SJSA1 (cell line): Measurements from ENCODE around the genes TSPAN14 and LDB3.

DNA sequence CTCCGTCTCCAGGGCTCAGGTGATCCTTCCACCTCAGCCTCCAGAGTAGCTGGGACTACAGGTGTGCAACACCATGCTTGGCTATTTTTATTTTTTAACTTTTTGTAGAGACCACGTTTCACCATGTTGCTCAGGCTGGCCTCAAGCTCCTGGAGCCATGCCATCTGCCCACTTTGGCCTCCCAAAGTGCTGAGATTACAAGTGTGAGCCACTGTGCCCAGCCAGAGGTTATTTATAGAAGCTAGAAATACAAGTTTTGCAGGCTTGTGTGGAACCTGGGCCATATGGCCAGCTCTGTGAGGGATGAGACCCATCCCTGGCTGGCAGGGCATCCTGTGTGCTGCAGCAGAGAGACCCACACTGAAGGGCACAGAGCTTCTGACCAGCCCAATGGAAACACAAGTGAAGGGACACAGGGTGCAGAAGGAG is 35.6 kb downstream of the MAT1A start:
- RAMPAGE, long total RNA: no peak

GRCh38 chr10:80290298-80290826 is 904 bp upstream of the MAT1A start:
- RAMPAGE, long total RNA: no peak

DNA sequence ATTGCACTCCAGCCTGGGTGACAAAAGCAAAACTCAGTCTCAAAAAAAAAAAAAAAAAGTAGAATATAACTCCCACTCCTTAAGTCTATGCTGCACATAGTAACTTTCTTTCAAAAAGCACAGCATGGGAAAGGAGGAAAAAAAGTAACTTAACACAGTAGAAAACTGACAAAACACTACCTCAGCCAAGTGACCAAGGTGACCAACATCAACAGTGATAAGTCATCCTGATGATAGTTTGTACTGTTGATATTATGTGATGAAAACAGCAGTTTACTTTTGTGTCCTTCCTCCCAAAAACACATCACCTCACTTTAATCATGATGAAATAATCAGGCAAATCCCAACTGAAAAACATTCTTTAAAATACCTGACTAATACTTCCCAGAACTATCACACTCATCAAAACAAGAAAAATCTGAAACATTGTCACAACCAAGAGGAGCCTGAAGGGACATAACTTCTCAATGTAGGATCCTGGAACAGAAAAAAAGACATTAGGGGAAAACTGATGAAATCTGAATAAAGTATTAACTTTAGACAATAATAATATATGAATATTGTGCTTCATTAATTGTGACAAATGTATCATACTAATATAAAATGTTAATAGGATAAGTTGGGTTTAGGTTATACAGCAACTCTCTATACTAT is 29.4 kb upstream of the MAT1A start:
- RAMPAGE, long total RNA: no peak

- RAMPAGE, long total RNA: no peak
Observed at GRCh38 chr10:80320175-80320796, 30.8 kb upstream of the MAT1A start.

- RAMPAGE, long total RNA: no peak
Observed at GRCh38 chr10:80357375-80357599, 706 bp downstream of the DYDC2 start.

GRCh38 chr10:80453667-80454737 is at the start of gene TSPAN14:
Gene TSPAN14, plus strand, starts transcription at chr10:80454310.
- RAMPAGE, long total RNA: no peak

DNA sequence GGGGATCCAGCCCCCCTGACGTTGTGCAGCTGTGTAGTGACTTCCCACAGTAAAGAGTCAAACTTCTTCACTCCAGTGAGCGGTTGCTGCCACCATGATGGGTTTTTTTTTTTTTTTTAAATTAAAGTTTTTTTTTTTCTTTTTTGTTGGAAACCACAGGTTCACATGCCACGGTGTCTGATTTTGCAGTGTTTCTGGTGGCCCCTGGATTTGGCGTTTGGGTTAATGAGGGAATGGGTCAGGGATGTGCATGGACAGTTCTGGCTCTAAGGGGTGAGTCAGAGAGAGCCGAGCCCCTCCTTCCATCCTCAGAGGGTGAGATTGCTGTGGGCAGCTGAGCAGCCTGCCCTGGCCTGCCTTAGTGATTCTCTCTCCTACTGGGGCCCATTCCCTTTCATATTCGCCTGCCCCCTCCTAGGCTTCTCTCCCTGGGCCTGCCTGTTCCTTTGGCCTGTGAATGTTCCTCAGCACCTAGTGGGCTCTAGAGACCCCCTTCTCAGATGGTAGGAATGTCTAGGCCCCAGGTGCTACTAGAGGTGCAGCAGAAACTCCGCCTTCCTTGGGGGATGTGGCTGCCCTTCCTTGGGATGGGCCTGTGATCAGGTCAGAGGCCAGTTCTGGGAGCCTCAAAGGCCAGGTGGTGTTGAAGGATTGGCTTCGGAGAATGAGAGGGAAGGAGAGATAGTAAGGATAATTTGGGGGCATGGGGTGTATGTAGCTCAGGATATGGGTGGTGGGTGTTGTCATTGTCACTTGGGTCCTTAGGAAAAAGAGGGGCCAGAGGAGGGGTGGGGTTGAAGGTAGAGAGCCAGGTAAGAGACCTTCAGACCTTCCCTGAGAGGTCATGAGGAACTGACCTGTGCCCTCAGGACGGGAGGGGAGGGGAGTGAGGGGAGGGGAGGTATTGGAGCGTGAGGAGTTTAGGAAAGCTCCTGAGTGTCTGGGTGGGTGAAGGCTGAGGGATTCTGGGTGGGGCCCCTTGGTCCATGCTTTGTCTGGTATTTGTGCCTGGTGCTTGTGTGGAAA is 19.8 kb downstream of the TSPAN14 start:
- RAMPAGE, long total RNA: no peak

DNA sequence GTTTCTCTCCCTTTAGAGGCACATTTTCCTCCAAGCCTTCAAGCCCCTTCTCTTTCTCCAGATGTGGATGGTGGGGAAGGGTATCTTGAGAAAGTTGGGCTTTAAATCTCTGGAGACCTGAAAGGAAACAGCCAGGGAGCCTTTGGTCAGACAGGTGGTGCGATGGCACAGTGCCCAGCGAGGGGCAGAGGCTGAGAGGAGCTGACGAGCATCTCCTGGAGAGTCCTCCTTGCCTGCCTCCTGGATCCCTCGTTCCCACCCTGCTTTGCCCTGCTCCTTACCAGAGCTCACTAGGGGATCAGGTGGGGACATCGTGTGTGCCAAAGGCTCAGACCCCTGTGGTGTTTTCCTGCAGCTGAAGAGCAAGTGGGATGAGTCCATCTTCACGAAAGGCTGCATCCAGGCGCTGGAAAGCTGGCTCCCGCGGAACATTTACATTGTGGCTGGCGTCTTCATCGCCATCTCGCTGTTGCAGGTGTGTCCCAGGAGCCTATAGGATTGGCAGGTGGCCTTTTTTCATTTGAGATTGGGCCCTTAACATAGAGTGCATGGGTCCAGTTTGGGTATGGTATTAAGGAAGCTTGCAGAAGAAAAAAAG is 21.8 kb upstream of the SH2D4B start:
- RAMPAGE, long total RNA: no peak

GRCh38 chr10:80552060-80552731 is 14.5 kb downstream of the SH2D4B start:
- RAMPAGE, long total RNA: no peak

DNA sequence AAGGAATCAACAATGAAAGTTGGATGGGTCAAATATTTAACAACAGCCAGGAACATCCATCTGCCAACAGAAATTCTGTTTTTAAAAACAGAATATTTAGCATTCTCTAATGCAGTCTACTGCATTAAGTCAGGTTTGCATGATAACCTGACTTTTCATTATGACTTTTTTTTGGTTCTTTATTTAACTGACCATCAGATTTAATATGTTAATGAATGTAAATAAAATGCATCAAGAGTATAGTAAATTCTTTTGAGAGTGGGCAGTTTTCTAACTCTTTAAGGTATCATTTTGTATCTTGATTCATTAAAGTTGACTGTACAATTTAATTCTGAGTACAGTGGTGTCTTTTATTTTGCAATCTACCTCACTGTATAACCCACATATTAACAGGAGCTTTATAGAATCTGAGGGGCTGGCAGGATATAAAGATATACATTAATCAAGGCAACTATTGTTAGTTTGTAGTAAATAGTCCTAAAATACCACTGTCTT is 328.8 kb downstream of the NRG3 start:
- RAMPAGE, long total RNA: no peak

GRCh38 chr10:84143867-84144175 is 4.5 kb downstream of the GHITM start:
- RAMPAGE, long total RNA: no peak

DNA sequence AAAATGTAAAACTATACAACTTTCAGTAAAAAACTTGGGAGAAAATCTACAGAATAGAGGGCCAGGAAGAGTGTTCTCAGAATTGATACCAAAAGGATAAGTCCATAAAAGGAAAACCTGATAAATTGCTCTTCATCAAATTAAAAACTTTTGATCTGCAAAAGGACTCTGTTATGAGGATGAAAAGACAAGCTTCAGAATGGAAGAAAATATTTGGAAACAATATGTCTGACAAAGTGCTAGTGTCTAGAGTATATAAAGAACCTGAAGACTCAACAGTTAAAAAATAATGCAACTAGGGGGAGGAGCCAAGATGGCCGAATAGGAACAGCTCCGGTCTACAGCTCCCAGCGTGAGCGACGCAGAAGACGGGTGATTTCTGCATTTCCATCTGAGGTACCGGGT is 34.8 kb downstream of the RGR start:
- RAMPAGE, long total RNA: no peak

DNA sequence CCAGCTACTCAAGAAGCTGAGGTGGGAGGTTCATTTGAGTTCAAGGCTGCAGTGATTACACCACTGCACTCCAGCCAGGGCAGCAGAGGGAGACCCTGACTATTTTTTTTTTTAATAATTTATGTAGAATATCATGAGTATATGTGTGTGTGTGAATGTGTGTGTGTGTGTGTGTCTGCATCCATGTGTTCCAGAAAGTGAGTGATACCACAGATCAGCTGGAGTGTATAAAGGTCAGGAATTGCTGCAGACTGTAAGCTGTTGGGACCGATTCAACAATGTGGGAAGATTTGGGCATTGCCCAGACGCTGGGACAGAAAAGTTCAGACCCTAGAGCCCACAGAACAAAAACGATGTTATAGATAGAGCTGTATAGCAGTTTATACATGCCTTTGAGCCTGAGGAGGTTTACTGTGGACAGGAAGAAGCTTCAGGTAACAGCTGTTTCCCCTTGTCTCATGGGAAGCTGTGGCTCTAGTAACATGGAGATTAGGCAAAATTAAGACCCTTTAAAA is 435.6 kb downstream of the CCSER2 start:
- RAMPAGE, long total RNA: no peak

DNA sequence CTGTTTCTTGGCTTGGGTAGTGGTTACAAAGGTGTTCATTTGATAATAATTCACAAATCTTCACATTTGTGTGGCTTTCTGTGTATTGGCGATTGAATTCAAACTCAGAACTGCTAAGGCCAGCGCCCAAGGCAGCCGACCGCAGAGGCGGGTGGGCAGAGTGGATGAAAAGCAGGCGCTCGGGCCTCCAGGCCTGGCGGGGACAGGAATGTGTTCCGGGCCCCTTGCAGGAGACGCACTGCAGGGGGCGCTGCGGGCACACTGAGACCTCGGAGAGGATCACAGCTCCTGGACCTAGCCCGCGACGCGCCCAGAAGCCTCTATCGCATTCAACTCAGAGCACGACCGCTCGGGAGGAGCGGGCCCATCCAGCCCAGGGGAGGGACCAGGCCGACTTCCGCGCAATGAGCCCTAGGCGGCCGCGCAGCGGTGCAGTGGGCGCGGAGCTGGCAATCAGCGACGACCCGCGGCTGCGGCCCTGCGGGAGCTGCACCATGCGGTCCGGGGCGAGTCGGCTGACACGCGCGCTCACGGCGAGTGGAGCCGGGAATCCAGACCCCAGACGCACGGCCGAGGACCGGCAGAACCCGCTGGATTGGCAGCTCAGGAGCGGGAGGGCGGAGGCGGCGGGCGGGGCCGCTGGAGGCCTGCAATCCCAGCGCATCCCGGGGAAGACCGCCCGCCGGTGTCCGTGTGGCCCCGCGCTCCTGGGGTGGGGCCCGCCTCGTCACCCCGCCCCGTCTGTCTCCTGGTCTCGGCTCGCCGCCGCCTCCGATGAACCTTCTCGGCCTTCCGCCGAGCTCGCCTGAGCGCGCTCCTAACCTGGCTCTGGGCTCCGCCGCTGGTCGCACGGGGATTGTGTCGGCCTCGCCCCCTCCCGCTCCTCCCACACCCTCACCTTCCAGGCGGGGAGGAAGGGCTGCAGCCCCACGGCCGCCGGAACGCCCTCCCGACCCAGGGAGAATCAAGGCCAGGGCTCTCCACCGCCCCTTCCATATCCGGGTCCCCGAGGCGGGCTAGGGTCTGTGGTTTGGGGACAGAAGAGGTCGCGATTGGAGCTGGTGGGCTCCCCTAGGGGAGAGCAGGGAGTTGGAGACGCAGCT is 33.5 kb upstream of the GRID1 start:
- RAMPAGE, long total RNA: no peak

- RAMPAGE, long total RNA: no peak
Observed at GRCh38 chr10:86599696-86600162, 54.6 kb upstream of the OPN4 start.

- RAMPAGE, long total RNA: no peak
Observed at GRCh38 chr10:86652450-86652940, 1.9 kb upstream of the OPN4 start.

DNA sequence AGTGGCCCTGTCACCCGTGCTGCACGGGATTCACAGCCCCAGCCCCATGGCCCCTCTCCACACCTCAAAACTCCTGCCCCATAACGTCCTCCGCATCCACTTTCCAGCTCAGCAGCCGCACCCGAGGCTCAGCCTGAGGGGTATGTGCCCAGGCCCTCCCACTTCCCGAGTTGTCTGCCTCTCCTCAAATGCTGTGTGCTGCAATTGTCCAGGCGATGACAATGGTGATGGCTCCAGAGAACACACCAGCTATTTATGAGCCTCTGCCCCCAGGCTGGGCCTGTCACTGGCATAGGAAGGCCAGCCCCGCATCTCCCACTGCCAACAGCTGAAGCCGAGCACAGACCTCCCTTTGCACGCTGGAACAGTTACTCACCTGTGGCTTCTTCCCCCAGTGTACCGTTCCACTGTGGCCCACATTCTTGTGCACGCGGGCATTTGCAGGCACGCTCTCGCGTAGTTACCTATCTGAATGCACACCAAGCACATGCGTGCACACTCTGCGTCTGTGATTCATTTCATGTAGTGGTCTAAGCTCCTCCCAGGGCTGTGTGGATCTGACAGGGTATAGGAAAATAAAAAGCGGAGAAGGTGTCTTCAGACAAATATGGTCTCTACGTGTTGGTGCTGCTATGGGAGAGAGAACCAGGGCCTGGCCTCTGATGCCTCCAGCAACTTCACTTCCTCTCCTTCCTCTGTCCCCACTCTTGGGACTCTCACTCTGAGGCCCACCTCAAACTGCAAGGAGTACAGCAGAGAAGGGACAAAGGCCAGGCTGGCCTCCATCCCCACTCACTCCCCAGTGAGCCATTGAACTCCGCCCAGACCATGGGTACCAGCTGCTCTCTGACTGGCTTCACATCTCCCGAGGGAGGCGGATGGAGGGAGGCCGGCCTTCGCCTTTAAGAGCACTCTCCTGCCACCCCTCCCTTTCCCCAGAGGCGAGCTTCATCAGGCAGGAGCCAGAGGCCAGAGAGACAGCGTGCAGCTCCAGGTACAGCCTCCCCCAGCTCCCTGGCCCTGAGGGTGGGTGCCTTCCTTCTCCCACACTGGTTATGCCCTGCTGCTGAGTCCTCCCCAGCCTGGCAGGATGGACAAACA is 2.1 kb upstream of the LDB3 start:
- RAMPAGE, long total RNA: no peak

- RAMPAGE, long total RNA: no peak
Observed at GRCh38 chr10:86668193-86669179, at the start of gene LDB3. Gene LDB3, plus strand, starts transcription at chr10:86668511.

- RAMPAGE, long total RNA: no peak
Observed at GRCh38 chr10:86676422-86676997, 8.2 kb downstream of the LDB3 start.

GRCh38 chr10:86732626-86733152 is 23.7 kb upstream of the BMPR1A start:
- RAMPAGE, long total RNA: no peak